Gastrocnemius medialis (tissue), 3 donors: ENCODE measurements around a stretch of chr4.

DNA sequence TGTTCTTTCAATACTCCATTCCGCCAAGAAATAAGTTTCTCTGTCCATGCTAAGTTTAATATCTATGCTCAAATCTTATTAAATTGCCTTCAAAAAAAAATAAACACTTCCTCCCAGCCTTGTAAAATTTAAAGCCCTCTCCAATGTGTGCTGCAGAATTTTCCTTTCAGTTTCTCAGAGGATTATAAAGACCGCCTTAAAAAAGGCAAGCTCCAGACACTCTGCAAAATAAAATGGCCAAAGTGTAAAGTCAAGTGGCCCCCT is 157.8 kb downstream of the DEFB131A start:
- PRO-cap: no peak
- RAMPAGE, long total RNA, 3 experiments: no peak in any of the 3 experiments

DNA sequence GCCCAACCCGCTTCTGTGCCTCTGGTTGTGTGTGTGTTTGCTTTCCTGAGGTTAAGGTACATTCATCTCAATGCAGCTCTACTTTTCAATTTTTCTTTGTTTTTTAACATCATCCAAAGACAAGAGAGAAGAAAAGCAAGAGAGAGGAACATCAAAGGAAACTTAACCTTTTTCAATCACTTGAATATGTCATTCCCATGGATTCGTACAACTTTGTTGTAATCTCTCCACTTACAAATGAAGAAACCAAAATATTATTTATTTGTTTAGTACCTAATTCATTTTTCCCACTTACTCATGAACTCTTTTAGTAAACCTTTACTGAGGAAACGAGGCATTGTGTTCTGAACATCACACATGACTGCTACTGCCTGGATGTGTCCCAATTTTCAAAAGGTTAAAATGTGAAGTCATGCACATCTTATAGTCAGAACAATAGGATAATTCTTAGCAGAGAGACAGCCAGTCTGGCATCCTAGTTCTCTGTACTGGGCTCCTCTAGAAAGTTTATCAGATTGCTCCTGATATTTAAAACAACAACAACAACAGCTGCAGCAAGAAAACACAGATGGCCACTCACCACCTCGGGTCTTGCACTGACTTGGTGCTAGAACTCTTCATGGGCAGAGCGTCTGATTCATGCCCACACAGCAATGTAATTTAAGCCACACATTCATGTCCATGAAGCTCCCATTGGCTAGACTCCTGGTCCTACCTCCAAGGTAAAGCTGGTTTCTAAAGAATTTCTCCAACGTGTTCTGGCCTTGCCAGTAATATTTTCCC is 33.1 kb upstream of the SLC2A9 start:
- PRO-cap: no peak
- RAMPAGE, long total RNA, 3 experiments: no peak in any of the 3 experiments

GRCh38 chr4:10115084-10115648 is 1.4 kb downstream of the WDR1 start:
- PRO-cap: no peak
- RAMPAGE, long total RNA, 3 experiments: no peak in any of the 3 experiments

GRCh38 chr4:10115804-10116501 is 646 bp downstream of the WDR1 start:
- PRO-cap: bidirectional peak, plus-strand start at chr4:10116062, minus-strand start at chr4:10115946; bidirectional peak, plus-strand start at chr4:10116388, minus-strand start at chr4:10116391
- RAMPAGE, long total RNA, 3 experiments: no peak in any of the 3 experiments

GRCh38 chr4:10120386-10120754 is 3.8 kb upstream of the WDR1 start:
- PRO-cap: no peak
- RAMPAGE, long total RNA, 3 experiments: no peak in any of the 3 experiments

DNA sequence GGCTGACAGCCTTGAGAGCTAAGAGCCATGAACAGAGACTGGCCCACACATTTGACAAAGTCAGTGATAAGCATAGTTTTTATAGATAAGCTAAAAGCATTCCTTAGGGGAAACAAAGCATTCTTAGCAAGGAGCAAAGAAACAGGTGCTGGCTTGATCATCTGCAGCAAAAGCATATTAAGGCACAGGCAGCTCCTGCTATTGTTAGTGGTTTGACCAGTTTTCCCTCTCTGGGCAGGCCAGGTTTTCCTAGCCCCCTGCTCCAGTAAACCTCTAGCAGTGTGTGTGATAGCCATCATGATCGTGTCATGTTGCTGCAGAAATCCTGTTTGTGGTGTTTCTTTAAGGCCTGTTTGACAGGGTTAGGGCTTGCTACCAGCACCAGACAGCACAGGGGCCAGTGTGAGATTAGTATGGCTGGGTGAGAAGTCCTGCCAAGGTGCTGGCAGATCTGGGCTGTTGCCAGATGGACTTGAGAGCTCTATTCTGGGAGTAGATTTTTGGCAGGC is 57.7 kb upstream of the WDR1 start:
- PRO-cap: no peak
- RAMPAGE, long total RNA, 3 experiments: no peak in any of the 3 experiments

- PRO-cap: no peak
- RAMPAGE, long total RNA, 3 experiments: no peak in any of the 3 experiments
Measured at GRCh38 chr4:10449699-10450336, 7.4 kb downstream of the ZNF518B start.

- PRO-cap: no peak
- RAMPAGE, long total RNA, 3 experiments: no peak in any of the 3 experiments
Measured at GRCh38 chr4:11149551-11150016, 279.1 kb downstream of the HS3ST1 start.

GRCh38 chr4:11541314-11541533 is 112.5 kb upstream of the HS3ST1 start:
- PRO-cap: no peak
- RAMPAGE, long total RNA, 3 experiments: no peak in any of the 3 experiments

- PRO-cap: no peak
- RAMPAGE, long total RNA, 3 experiments: no peak in any of the 3 experiments
Measured at GRCh38 chr4:12903147-12903602, 581.0 kb downstream of the RAB28 start.

- PRO-cap: no peak
- RAMPAGE, long total RNA, 3 experiments: no peak in any of the 3 experiments
Measured at GRCh38 chr4:13298537-13299040, 185.6 kb downstream of the RAB28 start.

DNA sequence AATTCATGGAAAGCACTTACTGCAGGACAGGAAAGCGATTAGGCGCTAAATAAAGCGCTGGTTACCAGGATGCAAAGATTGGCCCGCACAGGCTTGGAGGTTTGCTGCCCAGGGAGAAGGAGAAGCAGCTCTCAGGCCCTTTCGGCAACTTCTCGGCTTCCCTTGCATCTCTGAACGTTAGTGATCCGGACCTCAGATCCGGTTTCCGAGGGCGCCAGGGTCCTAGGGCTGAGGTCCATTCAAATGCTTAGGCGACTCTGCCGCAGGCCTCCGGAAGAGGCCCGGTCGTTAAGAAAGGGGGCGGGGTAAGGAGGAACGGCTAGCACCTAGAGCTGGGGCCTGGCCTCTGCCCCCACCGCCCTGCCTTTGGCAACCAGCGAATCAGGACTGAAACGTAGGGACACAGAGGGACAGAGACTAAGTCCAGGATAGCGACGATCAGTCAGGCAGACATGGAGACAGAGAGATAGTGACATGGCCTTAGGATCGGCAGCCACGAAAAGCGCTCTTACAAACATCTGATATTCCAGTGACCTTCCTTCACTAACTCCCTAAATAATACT is 13.1 kb downstream of the NKX3-2 start:
- PRO-cap: no peak
- RAMPAGE, long total RNA, 3 experiments: no peak in any of the 3 experiments

- PRO-cap: no peak
- RAMPAGE, long total RNA, 3 experiments: no peak in any of the 3 experiments
Measured at GRCh38 chr4:13577156-13577892, 33.0 kb upstream of the NKX3-2 start.

GRCh38 chr4:13595705-13595997 is 31.9 kb downstream of the BOD1L1 start:
- PRO-cap: no peak
- RAMPAGE, long total RNA, 3 experiments: no peak in any of the 3 experiments

DNA sequence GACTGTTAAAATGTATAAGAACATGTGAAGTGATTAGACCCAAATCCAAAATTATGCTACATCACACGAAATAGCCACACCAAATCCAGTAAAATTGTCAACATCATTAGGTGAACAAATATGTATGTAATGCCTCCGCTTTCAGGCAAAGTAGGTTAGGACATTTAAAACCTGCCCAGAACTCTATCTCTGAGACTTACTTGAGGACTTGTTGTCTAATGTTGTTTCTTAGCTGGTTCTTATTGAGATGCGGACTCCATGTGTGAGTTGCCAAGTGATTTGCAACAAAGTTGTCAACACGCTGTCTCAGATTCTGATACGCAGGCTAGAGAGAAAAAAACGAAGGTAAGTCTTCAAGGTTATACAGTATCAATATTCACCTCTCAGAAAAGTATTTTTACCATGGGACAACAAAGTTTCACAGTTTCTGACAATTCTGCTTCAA is 7.8 kb downstream of the BOD1L1 start:
- PRO-cap: no peak
- RAMPAGE, long total RNA, 3 experiments: no peak in any of the 3 experiments

GRCh38 chr4:14165532-14166127 is 538.1 kb upstream of the BOD1L1 start:
- PRO-cap: no peak
- RAMPAGE, long total RNA, 3 experiments: no peak in any of the 3 experiments

DNA sequence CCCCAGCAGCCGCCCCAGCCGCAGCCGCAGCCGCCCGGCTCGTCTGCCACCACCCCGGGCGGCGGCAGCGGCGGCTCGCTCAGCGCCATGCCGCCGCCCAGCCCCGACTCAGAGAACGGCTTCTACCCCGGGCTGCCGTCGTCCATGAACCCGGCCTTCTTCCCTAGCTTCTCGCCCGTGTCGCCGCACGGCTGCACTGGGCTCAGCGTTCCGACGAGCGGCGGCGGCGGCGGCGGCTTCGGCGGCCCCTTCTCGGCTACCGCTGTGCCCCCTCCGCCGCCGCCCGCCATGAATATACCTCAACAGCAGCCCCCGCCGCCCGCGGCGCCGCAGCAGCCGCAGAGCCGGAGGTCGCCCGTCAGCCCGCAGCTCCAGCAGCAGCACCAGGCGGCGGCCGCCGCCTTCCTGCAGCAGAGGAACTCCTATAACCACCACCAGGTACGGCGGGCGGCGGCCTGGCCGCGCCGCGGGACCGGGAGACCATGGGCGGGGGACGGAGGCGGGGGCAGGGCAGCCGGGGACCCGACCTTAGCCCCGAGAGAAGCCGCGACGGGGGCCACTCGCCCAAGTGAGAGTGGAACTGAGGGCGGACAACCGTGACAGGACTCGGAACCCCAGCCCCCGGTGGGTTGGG is 1.7 kb downstream of the CPEB2 start:
- PRO-cap: no peak
- RAMPAGE, long total RNA, 3 experiments: start-site peak on the plus strand in 2 of 3 experiments, centred at position 340 of the sequence, 6 to 20 reads per replicate

GRCh38 chr4:15033882-15034773 is 31.8 kb downstream of the CPEB2 start:
- PRO-cap: no peak
- RAMPAGE, long total RNA, 3 experiments: no peak in any of the 3 experiments

- PRO-cap: no peak
- RAMPAGE, long total RNA, 3 experiments: no peak in any of the 3 experiments
Measured at GRCh38 chr4:15144391-15144760, 142.1 kb downstream of the CPEB2 start.

DNA sequence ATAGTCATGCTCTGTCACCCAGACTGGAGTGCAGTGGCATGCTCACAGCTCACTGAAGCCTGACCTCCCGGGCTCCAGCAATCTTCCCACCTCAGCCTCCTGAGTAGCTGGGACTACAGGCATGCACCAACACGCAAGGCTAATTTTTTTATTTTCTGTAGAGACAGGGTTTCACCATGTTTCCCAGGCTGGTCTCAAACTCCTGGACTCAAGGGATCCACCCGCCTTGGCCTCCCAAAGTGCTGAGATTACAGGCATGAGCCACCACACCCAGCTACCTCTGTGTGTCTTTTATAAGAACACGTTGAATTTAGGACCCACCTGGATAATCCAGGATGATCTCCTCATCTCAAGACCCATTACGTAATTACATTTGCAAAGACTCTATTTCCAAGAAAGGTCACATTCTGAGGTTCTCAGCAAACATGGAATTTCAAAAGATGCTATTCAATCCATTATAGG is 105.4 kb upstream of the C1QTNF7 start:
- PRO-cap: no peak
- RAMPAGE, long total RNA, 3 experiments: no peak in any of the 3 experiments